Metastatic Pancreatic Carcinoma in the Ovary (tissue), 1 donor: ENCODE measurements around a stretch of chr1.

DNA sequence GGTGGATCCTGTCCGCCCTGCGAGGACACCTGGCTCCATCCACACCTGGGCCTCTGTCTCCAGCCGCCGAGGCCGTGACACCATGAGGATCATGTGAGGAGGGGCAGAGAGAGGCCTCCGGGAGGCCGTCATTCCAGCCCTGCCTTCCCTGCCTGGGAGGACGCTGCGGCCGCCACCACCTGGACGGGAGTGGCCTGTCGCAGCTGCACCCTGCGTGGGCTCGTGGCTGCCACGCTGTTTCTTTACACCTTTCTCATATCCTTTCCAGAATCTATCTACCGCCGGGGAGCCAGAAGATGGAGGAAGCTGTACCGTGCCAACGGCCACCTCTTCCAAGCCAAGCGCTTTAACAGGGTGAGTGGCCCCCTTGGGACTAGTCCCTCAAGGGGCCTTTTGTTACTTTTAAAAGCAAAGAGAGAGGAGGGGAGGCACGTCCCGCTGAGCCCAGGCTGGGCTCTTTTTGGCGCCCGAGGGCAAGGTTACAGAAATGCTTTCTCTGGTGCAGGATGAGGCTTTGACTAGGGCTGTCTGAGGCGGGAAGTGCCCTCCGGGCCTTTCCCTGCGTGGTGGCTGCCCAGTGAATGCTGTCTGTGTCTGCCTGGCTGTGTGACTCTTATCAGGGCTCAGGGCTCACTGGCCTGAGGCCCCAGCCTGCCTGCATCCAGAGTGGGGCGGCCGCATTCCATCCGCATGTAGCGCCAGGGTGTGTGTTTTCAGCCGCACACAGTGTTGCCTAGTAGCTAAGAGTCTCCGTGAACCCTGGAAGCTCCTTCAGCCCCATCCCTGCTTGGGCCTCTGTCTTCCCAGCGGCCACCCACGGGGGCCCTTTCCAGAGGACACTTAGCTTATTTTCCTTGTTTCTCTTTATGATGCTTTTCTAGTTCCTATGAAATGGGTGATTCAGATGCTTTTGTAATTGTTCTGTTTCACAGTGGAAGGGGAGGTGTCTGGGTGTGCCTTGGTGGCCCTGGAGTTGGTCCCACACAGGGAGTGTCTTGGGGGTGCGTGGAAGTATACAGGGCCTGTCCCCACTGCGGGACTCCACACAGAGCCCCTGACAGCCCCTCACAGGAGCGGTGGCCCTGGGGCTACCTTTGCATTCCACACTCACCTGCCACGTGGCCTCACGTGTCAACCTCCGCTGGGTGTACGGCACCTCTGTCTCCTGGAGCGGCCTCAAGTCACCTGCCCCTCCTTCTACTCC is 59.2 kb downstream of the FAAP20 start:
- PRO-cap, result no peak

DNA sequence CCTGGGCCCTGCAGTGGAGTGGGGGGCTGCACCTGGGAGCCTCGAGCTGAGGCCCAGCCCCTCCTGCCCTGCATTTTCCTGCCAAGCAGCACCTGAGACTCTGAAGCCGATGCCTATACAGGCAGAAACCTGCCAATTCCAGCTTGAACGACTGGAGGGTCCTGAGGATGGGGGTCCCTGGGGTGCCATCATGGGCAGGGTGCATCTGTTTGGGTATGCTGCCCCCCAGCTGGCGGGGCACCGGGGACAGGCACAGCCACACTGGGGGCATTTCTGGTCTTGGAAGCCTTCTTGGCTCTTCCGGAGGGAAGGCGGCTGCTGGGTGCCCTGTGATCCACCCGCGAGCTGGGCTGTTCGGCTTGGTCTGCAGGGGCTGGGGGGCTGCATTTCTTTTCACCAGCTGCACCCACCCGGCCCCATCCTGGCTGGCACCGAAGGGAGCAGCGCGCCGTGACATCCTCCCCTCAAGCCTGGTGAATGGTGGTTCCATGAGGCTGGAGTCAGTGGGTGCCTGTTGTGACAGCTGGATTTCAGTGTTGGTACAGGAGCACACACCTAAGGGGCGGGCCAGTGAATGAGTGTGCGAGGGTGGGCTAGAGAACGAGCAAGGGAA is 12.2 kb downstream of the FAAP20 start:
- PRO-cap, result no peak

GRCh38 chr1:2230017-2230799 is 2.1 kb downstream of the SKI start:
- PRO-cap, result no peak

DNA sequence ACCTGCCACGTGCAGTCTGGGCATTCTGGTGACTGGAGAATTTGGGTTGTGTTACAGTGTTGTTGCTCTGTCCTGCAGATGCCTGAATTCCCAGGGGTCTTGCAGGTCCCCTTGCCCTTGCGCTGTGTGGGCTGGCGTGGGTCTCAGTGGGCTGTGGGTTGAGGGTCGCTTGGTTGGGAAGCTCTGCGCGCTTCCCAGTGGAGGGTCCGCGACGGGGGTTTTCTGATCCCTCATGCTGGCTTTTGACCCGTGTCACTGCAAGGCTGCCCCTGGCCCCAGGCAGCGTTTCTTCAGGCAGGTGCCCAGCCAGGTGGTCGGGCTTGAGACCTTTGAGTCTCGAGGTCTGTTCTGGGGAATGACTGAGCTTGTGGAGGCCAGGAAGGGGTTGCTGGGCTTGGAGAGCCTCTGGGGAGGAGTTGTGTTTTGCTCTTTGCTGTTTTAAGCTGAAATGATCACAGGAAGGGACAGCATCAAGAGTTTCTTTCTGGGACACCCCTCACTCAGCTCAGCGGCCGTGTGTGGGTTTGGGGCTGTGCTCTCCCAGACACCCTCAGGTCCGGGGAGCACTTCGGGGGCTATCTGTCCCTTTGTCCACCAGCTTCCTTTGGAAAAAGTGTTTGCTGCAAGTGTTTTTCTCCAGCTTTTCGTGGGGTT is 5.4 kb downstream of the SKI start:
- PRO-cap, result no peak

- PRO-cap, result no peak
Observed at GRCh38 chr1:2255860-2256467, 27.8 kb downstream of the SKI start.

DNA sequence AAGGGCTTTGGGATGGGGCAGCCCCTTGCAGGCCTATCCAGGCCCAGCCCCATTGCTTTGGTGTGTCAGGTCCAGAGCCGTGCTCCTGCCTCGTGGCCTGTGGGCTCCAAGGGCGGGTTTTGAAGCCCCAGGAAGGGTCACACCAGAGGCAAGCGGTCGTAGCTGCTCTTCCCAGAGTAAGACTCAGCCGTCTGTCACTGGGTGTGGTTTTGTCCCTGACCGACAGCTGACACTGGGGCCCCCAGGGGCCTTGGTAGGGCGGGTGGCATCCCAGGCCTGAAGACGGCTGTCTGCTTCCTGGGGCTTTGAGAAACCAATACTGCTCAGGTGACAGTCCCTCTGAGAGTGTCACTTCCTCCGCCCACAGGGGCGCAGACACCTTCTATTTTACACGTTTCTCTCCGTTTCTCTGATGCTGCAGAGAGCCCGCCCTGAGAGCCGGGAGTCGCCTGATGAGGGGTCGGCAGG is 72.2 kb downstream of the SKI start:
- PRO-cap, result no peak

GRCh38 chr1:2300734-2301614 is 72.9 kb downstream of the SKI start:
- PRO-cap, result unidirectional peak, minus-strand start at chr1:2301073

- PRO-cap, result no peak
Observed at GRCh38 chr1:2308776-2309331, 80.7 kb downstream of the SKI start.

DNA sequence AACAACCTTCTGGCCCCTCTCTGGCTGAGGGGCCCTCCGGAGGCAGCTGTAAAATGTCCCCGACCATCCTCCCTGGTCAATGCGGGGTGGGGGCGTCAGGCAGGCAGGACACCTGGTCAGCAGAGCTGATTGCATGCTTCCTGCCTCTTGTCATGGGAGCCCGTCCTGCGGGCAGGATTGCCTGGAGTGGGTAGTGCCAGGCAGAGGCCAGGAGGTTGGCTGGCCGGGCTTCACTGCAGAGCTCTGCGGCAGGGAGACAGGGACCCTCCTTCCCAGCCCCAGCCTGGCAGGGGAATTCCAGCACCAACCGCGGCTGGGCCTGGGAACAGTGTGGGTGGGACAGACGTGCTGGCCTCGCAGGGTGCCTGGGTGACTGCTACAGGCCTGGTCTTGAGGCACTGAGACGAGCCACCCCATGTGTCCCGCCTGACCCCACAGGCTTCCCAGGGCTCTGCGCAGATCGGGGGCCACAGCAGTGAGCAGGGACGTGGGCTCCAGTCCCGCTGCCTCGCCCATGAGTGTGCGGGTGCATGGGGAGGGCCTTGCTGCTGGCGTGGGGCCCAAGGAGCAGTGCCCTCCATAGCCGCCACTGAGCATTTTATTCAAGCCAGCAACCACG is 70.6 kb downstream of the MORN1 start:
- PRO-cap, result no peak

- PRO-cap, result no peak
Observed at GRCh38 chr1:2354781-2355619, 36.4 kb downstream of the MORN1 start.

- PRO-cap, result no peak
Observed at GRCh38 chr1:2393325-2394581, 2.1 kb downstream of the RER1 start.

- PRO-cap, result no peak
Observed at GRCh38 chr1:2530757-2531292, 762 bp upstream of the HES5 start.

- PRO-cap, result bidirectional peak, plus-strand start at chr1:2546373, minus-strand start at chr1:2546064
Observed at GRCh38 chr1:2545943-2546296, 10.3 kb upstream of the TNFRSF14 start.

DNA sequence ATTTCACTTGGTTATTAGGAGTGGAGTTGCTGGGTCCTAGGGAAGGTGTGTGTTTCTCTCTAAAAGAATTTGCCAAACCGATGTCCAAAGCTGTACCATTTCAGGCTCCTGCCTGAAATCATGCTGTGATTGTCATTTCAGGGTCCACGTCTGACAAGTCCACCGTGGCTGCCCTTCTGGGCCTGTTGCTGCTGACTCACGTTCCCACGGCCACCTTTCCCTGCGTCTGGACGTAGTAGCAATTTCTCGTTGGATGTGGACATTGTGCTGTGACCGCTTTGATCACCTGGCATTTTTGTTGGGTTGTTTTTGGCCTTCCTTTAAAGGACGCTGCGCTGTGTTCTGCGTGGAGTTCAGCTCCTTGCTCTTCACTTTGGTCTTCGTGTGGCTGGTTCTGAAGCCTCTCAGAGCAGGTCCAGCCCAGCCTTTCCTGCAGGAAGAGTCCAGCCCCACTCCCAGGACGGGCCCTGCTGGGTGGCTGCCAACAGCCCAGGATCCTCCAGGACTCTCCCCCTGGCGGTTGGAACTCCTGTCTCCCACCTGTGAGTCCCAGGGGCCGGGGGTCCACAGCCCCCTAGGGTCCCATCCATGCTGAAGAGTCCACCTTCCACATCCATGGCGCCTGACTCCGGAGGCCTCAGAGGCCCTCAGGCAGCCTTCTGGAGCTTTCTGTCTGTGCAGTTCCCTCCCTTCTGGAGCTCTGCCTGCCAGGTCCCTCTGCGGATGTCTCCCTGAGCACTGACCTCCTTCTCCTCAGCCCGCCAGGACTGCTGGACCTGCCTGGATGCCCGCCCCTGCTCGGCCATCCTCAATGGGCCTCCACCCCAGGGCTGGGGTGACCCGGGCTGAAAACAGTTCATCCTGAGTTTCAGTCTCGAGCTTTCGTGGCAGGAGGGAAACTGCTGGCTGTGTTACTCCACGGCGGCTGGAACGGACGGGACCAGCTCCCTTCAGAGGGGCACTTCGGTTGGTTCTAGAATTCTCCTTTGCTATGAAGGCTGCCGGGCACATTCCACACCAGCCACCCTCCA is 4.6 kb upstream of the TNFRSF14 start:
- PRO-cap, result no peak

- PRO-cap, result no peak
Observed at GRCh38 chr1:2559493-2559990, 3.4 kb downstream of the TNFRSF14 start.

- PRO-cap, result unidirectional peak, minus-strand start at chr1:2592845; unidirectional peak, minus-strand start at chr1:2592890
Observed at GRCh38 chr1:2592638-2593169, 6.1 kb downstream of the PRXL2B start.

DNA sequence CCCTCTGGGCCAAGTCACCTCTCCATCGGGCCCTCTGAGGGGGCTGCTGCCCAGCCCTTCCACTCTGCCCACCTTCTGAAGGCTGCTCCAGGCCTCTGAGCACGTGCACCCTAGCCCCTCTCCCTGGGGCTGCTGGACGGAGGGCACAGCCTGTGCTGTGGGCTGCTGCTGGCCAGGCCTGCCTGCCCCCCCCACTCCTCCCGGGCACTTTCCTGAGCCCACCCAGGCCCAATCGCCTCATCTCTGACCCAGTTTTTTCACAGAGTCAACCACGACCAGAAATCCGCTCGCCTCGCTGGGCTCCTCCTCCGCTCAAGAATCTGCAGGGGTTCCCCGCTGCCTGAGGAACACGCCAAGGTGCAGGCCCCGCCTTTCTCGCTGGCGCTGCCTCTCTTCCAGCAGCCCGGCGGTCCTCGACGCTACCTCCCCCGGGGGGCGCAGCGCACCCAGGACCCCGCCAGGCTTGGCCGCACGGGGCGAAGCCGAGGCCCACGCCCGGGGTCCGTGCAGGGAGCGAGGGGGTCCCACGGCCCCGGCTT is 9.6 kb upstream of the MMEL1 start:
- PRO-cap, result unidirectional peak, plus-strand start at position 344 of the sequence

- PRO-cap, result no peak
Observed at GRCh38 chr1:2813016-2813415, 11.5 kb upstream of the TTC34 start.

GRCh38 chr1:3133504-3134604 is 64.9 kb downstream of the PRDM16 start:
- PRO-cap, result no peak

GRCh38 chr1:3194923-3195500 is 126.0 kb downstream of the PRDM16 start:
- PRO-cap, result no peak